PFSK-1 (cell line): ENCODE results near the genes CSNKA2IP, EPHA3, EPHA6, OR5K4 and ST3GAL6.

DNA sequence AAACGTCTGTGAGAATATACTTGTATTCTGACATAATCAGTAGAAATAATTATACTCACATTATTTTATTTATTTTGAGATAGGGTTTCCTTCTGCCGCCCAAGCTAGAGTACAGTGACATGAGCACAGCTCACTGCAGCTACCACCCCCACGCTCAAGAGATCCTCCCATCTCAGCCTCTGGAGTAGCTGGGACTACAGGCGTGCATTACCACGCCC lies 830 bp upstream of the VGLL3 start:
- RRBS = no CpG with 5 or more reads among the region's 5 CpGs

GRCh38 chr3:87271299-87271759 lies 5.1 kb downstream of the POU1F1 start:
- RRBS = no CpG with 5 or more reads among the region's 3 CpGs

- RRBS = no CpG with 5 or more reads among the region's 2 CpGs
Observed at GRCh38 chr3:88338154-88338665, at the start of gene CSNKA2IP. TSS of gene CSNKA2IP (plus strand) at chr3:88338456.

- RRBS = no CpG with 5 or more reads among the region's 37 CpGs
Observed at GRCh38 chr3:89107179-89108028, at the start of gene EPHA3. TSS of gene EPHA3 (plus strand) at chr3:89107621.

- RRBS = no CpG with 5 or more reads among the region's 10 CpGs
Observed at GRCh38 chr3:93941539-93942365, 31.9 kb downstream of the PROS1 start.

DNA sequence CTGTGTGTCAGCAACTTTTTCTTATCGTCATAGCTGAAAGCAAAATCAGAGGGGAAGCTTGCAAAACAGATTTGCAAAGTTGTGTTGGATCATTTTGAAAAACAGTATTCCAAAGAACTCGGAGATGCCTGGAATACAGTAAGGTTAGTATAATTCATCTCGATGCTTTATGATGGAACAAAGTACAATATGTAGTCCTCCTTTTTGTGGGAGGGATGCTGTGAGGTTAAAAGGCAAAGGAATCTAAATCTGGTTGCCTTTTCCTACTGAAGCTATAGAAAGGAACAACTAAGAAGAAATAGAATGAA lies 1.5 kb downstream of the NSUN3 start:
- RRBS = no CpG with 5 or more reads among the region's 3 CpGs

GRCh38 chr3:96814347-96815496 lies at the start of gene EPHA6:
TSS of gene EPHA6 (plus strand) at chr3:96814594.
- RRBS = 36% methylated on average over 14 of the region's 79 CpGs

DNA sequence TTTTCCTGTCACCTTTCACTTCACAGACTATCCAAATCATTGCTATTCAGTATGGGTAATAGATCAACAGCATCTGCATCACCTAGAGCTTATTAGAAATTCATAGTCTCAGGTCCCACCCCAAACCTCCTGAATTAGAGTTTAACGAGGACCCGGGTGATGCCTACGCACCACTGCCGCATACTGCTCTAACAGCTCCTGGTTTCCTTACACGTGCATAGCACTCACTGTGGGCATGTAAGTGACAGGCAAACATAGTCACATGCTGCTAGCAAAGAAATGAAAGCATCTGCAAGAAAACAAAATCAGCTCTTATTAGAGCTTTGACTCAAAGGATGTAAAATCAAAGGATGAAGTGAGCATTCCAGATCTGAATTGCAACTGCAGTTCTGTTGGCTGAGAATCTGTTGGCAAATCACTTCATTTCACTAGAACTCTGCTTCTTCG lies 19.0 kb upstream of the RIOX2 start:
- RRBS = no CpG with 5 or more reads among the region's 6 CpGs

- RRBS = no CpG with 5 or more reads among the region's 3 CpGs
Observed at GRCh38 chr3:98353641-98354051, at the start of gene OR5K4. TSS of gene OR5K4 (plus strand) at chr3:98353854.

DNA sequence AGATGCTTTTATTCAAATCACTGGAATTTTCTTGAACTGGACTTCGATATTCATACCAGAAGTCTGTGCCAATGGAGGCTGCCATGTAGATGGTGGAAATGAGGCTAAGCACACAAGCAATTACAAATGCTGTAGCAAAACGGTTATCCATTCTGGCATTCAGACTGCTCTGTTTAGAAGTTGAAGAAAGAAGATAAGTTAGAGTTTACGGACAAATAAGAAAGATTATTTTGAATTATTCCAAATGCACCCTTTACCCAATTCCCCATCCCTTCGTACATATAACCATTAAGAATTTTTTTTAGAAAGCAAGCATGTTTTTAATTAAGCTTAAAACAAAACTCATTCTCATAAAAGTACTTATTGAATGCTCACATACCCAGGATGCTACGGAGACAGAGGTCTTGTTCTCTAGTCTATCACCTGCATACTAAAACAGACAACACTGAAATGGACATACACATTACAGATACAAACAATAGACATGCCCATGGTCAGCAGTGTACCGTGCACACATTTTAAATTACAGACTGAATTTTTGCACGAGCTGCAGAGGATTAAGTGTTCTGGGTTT lies 1.3 kb downstream of the CLDND1 start:
- RRBS = no CpG with 5 or more reads among the region's 7 CpGs

DNA sequence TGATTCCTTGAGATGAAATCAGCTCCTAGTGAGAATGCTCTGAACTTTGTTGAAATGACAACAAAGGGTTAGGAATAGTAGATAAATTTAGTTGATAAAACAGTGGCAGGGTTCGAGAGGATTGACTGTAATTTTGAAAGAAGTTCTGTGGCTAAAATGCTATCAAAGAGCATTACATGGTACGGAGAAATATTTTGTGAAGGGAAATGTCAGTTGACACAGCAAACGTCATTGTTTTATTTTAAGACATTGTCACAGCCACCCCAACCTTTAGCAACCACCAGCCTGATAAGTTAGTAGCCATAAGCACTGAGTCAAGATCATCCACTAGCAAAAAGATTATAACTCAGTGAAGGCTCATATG lies 8.7 kb upstream of the ST3GAL6 start:
- RRBS = no CpG with 5 or more reads among the region's 3 CpGs

- RRBS = 83% methylated on average over 1 of the region's 8 CpGs
Observed at GRCh38 chr3:98762898-98764148, at the start of gene ST3GAL6. TSS of gene ST3GAL6 (plus strand) at chr3:98763340.

GRCh38 chr3:98786042-98786801 lies 23.1 kb downstream of the ST3GAL6 start:
- RRBS = no CpG with 5 or more reads among the region's 5 CpGs

- RRBS = no CpG with 5 or more reads among the region's 7 CpGs
Observed at GRCh38 chr3:99659014-99659480, 20.7 kb downstream of the COL8A1 start.

DNA sequence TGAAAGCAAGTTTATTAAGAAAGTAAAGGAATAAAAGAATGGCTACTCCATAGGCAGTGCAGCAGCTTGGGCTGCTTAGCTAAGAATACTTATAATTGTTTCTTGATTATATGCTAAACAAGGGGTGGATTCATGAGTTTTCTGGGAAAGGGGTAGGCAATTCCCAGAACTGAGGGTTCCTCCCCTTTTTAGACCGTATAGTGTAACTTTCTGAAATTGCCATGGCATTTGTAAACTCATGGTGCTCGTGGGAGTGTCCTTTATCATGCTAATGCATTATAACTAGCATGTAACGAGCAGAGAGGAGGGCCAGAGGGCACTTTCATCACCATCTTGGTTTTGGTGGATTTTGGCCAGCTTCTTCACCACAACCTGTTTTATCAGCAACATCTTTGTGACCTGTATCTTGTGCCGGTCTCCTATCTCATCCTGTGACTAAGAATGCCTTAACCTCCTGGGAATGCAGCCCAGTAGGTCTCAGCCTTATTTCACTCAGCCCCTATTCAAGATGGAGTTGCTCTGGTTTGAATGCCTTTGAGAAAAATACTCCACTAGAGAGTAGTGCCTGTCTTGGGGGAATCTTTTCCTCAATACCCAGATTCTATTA lies 40.9 kb upstream of the CMSS1 start:
- RRBS = no CpG with 5 or more reads among the region's 4 CpGs

GRCh38 chr3:99794242-99795064 lies 23.2 kb upstream of the CMSS1 start:
- RRBS = no CpG with 5 or more reads among the region's 11 CpGs

DNA sequence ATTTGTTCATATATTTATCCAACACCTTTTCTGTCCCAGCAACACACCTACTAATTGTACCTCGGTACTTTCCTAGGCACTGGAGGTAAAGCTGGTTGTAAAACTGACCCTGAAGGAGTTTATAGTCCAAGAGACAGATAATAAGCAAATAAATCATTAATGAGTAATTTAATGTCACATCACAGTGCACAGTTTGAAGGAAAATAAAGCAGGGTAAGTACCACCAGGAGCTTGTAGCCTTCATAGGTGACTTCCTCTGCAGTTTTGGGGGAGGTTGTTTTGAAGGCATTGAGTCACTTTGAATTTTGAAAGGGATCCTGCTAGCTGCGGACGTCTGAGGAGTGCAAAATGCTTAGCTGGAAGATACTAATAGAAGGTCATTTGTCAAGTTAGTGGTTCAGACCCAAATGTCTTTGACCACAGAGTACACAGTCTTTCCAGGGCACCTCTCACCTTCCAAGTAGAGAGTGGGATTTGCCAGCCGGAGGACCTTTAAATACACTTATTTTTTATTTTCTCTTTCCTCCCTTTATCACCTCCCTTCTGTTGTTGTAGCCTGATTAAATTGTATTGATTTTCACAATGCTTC lies 53.8 kb downstream of the CMSS1 start:
- RRBS = no CpG with 5 or more reads among the region's 4 CpGs

DNA sequence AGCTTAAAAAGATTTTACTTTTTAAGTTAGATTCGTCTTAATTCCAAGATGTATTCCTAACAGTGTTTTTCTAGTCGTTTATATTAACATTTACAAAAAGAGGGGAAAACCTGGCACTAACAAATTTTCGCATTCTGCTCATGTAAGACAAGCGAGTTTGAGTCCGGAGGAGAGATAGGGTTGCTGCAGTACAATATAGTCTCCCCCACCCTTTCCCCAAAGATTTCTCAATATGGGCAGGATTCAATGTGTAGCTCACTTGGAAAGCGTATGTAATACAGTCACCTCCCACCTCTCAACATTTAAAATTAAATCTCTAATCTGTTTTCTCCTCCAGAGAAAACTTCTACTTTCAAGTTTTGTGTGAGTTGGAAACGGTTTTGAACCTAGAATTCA lies 57.9 kb downstream of the CMSS1 start:
- RRBS = no CpG with 5 or more reads among the region's 7 CpGs

GRCh38 chr3:99939805-99940375 lies 122.2 kb downstream of the CMSS1 start:
- RRBS = no CpG with 5 or more reads among the region's 2 CpGs

GRCh38 chr3:100023884-100024216 lies 90.5 kb downstream of the FILIP1L start:
- RRBS = no CpG with 5 or more reads among the region's 2 CpGs